A549 (cell line): Measurements from ENCODE around the genes ADCK2, EPHB6 and PIP.

- PRO-cap = no peak
CAGE:
- cytosol, long polyA plus RNA = no peak
- long polyA plus RNA = no peak
- nucleus, long polyA plus RNA = no peak
These were observed 35.5 kb downstream of the MKRN1 start for GRCh38 chr7:140443809-140444294.

DNA sequence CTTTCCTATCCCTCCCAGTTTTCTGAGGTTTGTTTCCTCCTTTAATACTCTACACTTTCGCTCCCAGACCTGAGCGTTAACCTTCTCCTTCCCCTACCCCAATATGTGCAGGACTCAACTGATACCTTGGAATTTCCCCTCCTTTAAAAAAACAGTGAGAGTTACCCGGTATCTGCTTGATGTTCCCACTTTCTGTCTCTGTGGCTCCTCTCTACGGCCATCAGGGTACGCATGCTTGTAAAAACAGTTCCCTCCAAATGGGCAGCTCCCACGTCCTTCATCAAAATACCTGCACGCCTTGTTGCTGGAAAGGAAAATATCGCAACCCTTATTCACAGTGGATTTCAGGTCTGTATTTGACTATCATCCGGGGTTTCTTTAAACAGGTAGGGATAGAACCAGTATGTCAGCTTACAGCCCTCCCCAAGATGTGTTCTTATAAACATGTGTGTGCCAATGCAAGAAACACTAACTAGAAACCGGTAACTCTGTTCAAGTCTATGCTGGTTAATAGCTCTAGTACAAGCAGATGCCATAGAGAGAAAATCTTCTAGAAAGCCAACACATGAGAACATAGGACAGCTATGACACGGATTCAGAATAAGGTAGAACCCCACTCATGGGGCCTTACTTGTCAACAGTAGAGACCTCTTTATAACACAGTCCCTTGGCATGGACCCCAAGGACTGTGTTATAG lies 24.2 kb downstream of the MKRN1 start:
- PRO-cap = no peak
CAGE:
- cytosol, long polyA plus RNA = no peak
- long polyA plus RNA = no peak
- nucleus, long polyA plus RNA = no peak

- PRO-cap = no peak
CAGE:
- cytosol, long polyA plus RNA = no peak
- long polyA plus RNA = no peak
- nucleus, long polyA plus RNA = no peak
These were observed 74.0 kb upstream of the MKRN1 start for GRCh38 chr7:140553280-140553670.

DNA sequence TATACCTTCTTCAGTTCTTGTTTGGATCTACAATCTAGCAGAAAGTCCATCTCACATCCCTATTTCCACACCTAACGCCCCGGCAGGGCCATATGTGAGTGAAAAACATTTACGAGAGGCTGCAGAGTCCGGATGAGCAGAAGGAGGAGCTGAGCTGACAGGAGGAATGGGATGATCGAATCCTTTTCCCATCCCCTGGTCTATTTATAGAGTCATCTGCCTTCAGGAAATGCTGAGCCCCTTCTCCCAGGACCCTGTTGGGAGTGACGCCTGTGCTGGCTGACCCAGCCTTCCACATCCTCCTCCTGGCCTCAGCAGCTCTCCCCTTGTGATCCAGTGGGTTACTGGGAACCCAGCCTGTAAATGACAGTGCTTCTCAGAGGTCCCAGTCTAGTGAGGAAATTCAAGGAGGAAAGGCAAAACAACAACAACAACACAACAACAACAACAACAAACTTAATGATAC lies 16.6 kb downstream of the DENND2A start:
- PRO-cap = no peak
CAGE:
- cytosol, long polyA plus RNA = no peak
- long polyA plus RNA = no peak
- nucleus, long polyA plus RNA = no peak

DNA sequence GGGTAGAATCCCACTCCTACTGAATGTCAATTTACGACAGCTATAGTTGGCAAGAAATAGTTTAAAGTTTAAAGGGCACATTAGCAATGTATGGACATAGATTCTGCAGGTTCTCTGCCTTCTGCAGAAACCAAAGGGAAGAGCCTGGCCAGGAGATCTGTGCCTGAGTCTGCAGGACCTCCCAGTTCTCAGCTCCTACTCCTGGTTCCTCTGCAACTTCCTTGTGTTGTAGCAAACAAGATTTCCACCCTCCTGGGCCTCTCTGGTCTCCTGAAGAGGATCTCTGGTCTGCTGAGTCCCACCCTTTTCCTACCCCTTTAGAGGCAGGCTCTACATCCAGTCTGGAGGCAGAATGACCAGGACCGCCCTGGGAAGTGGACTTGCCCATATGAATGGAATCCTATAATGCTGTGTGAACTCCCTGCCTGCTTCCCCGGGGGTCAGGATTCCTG lies 3.3 kb downstream of the DENND2A start:
- PRO-cap = no peak
CAGE:
- cytosol, long polyA plus RNA = no peak
- long polyA plus RNA = no peak
- nucleus, long polyA plus RNA = no peak

- PRO-cap = bidirectional peak, plus-strand start at chr7:140673111, minus-strand start at chr7:140672778
CAGE:
- cytosol, long polyA plus RNA = no peak
- long polyA plus RNA = no peak
- nucleus, long polyA plus RNA = no peak
These were observed at the start of gene ADCK2 for GRCh38 chr7:140672537-140672994. Gene ADCK2, plus strand, starts transcription at chr7:140672945.

GRCh38 chr7:140924019-140924869 lies 485 bp downstream of the BRAF start:
- PRO-cap = bidirectional peak, plus-strand start at chr7:140924829, minus-strand start at chr7:140924708
CAGE:
- cytosol, long polyA plus RNA = no peak
- long polyA plus RNA = no peak
- nucleus, long polyA plus RNA = no peak

- PRO-cap = no peak
CAGE:
- cytosol, long polyA plus RNA = no peak
- long polyA plus RNA = no peak
- nucleus, long polyA plus RNA = no peak
These were observed 217.1 kb downstream of the TMEM178B start for GRCh38 chr7:141290893-141291394.

GRCh38 chr7:141366015-141366913 lies 184.9 kb upstream of the AGK start:
- PRO-cap = no peak
CAGE:
- cytosol, long polyA plus RNA = no peak
- long polyA plus RNA = no peak
- nucleus, long polyA plus RNA = no peak

- PRO-cap = no peak
CAGE:
- cytosol, long polyA plus RNA = no peak
- long polyA plus RNA = no peak
- nucleus, long polyA plus RNA = no peak
These were observed 15.8 kb upstream of the AGK start for GRCh38 chr7:141535303-141535888.

GRCh38 chr7:141562641-141562901 lies 11.4 kb downstream of the AGK start:
- PRO-cap = no peak
CAGE:
- cytosol, long polyA plus RNA = no peak
- long polyA plus RNA = no peak
- nucleus, long polyA plus RNA = no peak

DNA sequence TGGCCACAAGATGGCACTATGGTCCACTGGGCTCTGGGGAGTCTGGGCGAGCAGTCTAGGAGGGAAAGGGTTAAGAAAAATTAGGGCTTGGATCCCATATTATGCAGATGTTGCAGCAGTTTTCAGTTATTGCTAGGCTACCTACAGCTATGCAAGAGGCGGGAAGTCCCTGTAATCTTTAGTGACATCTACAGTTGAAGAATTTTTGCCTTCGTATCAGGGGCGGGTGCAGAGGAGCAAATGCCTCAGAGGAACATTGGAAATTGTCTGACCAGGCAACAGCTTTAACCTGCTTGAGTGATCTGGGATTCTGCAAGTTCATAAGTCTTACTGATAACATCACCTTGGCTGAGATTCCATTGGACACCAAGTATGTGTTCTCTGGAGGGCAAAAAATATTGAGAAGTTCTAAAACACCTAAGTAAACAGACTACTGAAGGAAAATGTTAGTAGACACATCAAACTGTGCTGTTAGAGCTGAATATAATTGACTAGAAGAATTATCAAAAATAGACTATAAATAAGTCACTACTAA lies 238.9 kb upstream of the PRSS58 start:
- PRO-cap = no peak
CAGE:
- cytosol, long polyA plus RNA = no peak
- long polyA plus RNA = no peak
- nucleus, long polyA plus RNA = no peak

- PRO-cap = no peak
CAGE:
- cytosol, long polyA plus RNA = no peak
- long polyA plus RNA = no peak
- nucleus, long polyA plus RNA = no peak
These were observed 220.3 kb upstream of the PRSS1 start for GRCh38 chr7:142528802-142529477.

GRCh38 chr7:142637155-142637727 lies 112.0 kb upstream of the PRSS1 start:
- PRO-cap = no peak
CAGE:
- cytosol, long polyA plus RNA = no peak
- long polyA plus RNA = no peak
- nucleus, long polyA plus RNA = no peak

DNA sequence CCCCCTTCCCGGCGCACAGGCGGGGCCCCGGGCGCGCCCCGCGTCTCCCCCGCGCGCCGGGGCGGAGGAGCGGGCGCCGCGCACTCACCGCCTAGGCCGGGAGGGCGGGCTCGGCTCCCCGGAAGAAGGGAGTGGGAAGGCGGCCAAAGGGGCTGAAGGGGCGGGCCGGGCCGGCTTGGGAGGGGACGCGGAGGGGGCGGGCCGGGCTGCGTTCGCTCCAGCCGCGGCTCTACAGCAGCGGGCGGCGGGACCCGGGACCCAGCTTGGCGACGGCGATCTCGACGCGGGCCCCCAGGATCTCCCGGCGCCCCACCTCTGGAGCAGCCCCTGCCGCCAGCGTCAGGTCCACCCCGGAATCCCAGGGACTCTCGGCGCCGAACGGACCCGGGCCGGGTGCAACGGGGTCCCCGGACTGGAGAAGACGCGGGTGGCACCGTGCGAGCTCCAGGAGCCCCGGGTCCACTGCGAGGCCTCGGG lies at the start of gene EPHB6:
Gene EPHB6 (plus strand): TSS at position 204 of the 477 bp plus-strand sequence.
- PRO-cap = bidirectional peak, plus-strand start at position 233 of the sequence, minus-strand start at position 96 of the sequence
CAGE:
- cytosol, long polyA plus RNA = no peak
- long polyA plus RNA = no peak
- nucleus, long polyA plus RNA = no peak

GRCh38 chr7:142855573-142856483 lies 952 bp downstream of the EPHB6 start:
- PRO-cap = no peak
CAGE:
- cytosol, long polyA plus RNA = no peak
- long polyA plus RNA = no peak
- nucleus, long polyA plus RNA = no peak

GRCh38 chr7:142874778-142875249 lies 10.7 kb downstream of the TRPV6 start:
- PRO-cap = no peak
CAGE:
- cytosol, long polyA plus RNA = no peak
- long polyA plus RNA = no peak
- nucleus, long polyA plus RNA = no peak

DNA sequence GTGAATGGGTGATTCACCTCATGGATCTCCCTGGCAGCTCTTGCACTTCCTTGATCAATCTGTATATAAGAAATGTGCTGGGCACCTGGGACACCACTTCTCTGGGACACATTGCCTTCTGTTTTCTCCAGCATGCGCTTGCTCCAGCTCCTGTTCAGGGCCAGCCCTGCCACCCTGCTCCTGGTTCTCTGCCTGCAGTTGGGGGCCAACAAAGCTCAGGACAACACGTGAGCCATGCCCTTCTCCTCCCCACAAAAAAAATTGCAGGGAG lies at the start of gene PIP:
Gene PIP (plus strand): TSS at position 93 of the 271 bp plus-strand sequence.
- PRO-cap = no peak
CAGE:
- cytosol, long polyA plus RNA = no peak
- long polyA plus RNA = no peak
- nucleus, long polyA plus RNA = no peak

DNA sequence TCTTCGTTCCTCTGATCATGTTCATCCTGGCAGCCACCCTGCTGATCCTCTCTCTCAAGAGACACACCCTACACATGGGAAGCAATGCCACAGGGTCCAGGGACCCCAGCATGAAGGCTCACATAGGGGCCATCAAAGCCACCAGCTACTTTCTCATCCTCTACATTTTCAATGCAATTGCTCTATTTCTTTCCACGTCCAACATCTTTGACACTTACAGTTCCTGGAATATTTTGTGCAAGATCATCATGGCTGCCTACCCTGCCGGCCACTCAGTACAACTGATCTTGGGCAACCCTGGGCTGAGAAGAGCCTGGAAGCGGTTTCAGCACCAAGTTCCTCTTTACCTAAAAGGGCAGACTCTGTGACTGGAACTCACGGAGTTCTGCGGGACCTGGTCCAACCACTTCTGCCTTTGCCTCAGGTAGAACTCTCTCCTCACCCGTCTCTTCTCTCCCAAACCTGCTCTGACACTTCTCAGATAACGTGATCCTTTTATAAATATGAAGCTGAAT lies 903 bp downstream of the TAS2R40 start:
- PRO-cap = no peak
CAGE:
- cytosol, long polyA plus RNA = no peak
- long polyA plus RNA = no peak
- nucleus, long polyA plus RNA = no peak

DNA sequence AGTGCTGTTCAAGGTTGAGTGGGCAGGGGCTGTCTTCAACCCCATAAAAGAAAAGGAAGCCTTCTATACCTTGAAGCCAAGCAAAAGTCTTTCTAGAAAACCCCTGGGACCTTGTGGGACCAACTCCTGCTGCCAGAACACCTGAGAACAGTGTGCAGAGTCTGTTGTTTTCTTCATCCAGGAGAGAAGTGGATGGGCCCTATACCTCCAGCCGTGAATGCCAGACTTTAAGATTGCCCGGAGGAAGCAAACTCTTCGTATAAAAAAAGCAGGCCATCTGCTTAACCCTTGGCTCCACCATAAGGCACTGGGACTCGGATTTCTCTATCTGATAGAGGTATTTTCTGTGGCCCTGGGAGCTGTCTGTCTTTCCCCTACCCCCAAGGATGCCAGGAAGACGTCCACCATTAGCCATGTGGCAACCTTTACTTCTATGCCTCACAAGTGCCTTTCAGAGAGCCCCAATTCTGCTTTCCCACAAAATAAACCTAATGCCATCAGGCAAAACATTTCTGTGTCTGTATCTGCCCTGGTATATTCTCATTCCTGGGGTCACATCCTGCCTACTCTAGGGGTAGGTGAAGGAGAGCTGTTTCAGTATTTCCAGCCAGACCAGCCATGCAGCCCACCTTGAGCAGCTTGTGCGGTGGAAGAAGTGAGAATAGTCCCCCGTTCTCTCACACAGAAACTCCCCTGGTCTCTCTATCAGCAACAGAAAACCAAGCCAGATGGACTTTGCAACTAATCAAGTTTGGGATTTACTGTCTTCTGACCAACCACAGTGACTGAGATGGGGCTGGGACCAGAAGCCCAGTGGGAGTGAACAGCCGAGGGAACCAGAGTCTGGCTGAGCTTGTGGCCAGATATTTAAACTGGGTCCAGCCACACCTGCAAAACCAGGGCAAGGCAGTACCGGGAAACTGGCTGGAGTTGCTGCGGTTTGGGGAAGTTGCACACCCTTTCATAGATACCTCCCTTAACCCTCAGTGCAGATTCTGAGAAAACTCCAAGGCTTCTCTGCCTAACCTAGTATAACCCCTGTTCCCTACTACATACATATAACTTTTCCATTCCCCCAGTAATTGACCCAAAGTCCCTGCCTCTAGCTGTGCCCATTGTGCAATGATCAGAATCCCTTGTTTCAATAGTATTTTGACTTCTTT lies 5.7 kb downstream of the GSTK1 start:
- PRO-cap = no peak
CAGE:
- cytosol, long polyA plus RNA = no peak
- long polyA plus RNA = no peak
- nucleus, long polyA plus RNA = no peak